Measurements from ENCODE around the genes BEAN1 and CMTM2.

DNA sequence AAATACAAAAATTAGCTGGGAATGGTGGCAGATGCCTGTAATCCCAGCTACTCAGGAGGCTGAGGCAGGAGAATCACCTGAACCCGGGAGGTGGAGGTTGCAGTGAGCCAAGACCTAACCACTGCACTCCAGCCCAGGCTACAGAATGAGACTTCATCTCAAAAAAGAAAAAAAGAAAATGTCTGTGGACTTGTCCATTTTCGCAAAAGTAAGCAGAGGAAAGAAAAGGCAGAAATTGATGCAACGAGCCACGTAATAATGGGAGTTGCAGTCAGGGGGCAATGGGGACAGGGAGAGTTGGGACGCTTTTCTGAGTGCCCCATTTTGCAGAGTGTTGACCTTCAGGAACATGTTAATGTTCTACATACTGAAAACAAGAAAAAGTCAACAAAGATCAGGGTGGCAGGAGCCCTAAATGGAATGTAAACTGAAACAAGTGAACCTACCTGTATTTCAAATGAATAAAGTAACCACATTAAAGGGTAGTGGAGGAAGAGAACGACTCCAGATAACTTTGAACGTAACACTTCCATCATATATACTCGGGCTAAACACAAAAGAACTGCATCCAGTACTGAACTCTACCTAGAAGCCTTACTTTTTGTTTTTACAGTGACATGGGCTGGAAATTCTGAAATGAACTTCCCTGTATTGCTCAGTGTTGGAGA lies 76.4 kb downstream of the CNGB1 start:
- PRO-cap, 3 experiments: no peak in any of the 3 experiments
- RAMPAGE, long total RNA, 4 experiments: no peak in any of the 4 experiments
- RRBS: no CpG with 5 or more reads among the region's 8 CpGs

GRCh38 chr16:57999876-58000531 lies 468 bp downstream of the ZNF319 start:
- PRO-cap, 3 experiments: peak in 1 of 3 experiments; most common plus-strand start chr16:58000149 (in 1)
- RAMPAGE, long total RNA, 4 experiments: no peak in any of the 4 experiments
- RRBS: 2% methylated on average over 46 of the region's 62 CpGs

- PRO-cap, 3 experiments: no peak in any of the 3 experiments
- RAMPAGE, long total RNA, 4 experiments: no peak in any of the 4 experiments
- RRBS: no CpG with 5 or more reads among the region's 14 CpGs
Observed at GRCh38 chr16:58236371-58236865, 13.3 kb upstream of the CCDC113 start.

GRCh38 chr16:58318241-58318610 lies 23.4 kb upstream of the PRSS54 start:
- PRO-cap, 3 experiments: no peak in any of the 3 experiments
- RAMPAGE, long total RNA, 4 experiments: no peak in any of the 4 experiments
- RRBS: no CpG with 5 or more reads among the region's 7 CpGs

- PRO-cap, 3 experiments: no peak in any of the 3 experiments
- RAMPAGE, long total RNA, 4 experiments: no peak in any of the 4 experiments
- RRBS: no CpG with 5 or more reads among the region's 9 CpGs
Observed at GRCh38 chr16:58414963-58415567, 22.8 kb downstream of the GINS3 start.

GRCh38 chr16:58464515-58465461 lies 35.2 kb upstream of the NDRG4 start:
- PRO-cap, 3 experiments: peak in 3 of 3 experiments; most common plus-strand start chr16:58464668 (in 1); most common minus-strand start chr16:58464995 (in 2)
- RAMPAGE, long total RNA, 4 experiments: start-site peak on the plus strand in 1 of 4 experiments, at chr16:58465094-58465151 at its widest, 56 reads per replicate; start-site peak on the minus strand in 2 of 4 experiments, at chr16:58464865-58465052 at its widest, 5 to 8 reads per replicate
- RRBS: 4% methylated on average over 9 of the region's 43 CpGs

DNA sequence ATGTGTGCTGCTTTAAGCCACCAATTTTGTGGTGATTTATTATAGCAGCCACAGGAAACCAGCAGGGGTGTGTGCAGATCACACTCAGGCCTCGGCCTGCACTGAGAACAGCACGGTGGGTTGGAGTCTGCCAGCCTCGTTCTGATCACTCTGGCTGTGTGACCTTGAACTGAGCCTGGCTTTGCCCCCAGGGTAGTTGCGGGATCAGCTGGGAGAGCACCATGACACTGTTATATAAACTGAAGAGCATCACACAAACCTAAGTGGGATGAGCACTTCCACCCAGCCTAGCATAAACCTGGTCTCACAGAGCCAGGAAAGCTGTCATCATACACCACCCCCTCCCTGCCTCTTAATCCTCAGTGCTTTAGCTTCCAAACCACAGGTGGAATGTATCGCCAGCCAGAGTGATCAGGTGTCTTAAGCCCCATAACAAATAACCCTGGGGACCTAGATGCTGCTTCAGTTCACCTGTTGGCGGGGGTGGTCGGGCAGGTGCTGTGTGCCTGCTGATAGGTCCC lies 28.6 kb upstream of the NDRG4 start:
- PRO-cap, 3 experiments: peak in 1 of 3 experiments; most common plus-strand start position 104 of the sequence (in 1); most common minus-strand start position 100 of the sequence (in 1)
- RAMPAGE, long total RNA, 4 experiments: no peak in any of the 4 experiments
- RRBS: no CpG with 5 or more reads among the region's 7 CpGs

- PRO-cap, 3 experiments: no peak in any of the 3 experiments
- RAMPAGE, long total RNA, 4 experiments: no peak in any of the 4 experiments
- RRBS: 2% methylated on average over 14 of the region's 36 CpGs
Observed at GRCh38 chr16:58487655-58488137, 12.2 kb upstream of the NDRG4 start.

DNA sequence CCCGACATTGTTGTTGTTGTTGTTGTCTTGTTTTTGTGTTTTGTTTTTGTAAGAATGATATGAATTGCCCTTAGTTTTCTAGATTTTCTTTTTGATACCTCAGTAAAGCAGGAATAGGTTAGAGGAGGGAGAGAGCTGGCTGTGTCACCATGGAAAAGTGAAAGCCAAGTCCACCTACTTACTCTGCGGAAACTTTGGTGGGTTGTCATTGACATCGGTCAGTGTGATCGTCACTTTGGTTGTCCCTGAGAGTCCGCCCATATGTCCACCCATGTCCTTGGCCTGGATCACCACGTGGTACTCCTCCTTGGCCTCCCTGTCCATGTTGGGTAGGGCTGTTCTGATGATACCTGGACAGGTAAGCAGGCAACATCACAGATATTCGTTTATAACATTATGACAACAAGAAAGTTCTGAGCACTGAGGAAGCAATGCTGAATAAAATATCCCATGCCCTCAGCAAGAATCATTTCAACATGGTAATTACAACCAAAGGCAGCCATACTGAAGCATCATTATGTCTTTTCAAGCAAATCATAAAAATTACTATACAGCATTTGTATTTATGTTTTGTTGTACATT lies 130.2 kb downstream of the CDH11 start:
- PRO-cap, 3 experiments: no peak in any of the 3 experiments
- RAMPAGE, long total RNA, 4 experiments: no peak in any of the 4 experiments
- RRBS: no CpG with 5 or more reads among the region's 7 CpGs

- PRO-cap, 3 experiments: no peak in any of the 3 experiments
- RAMPAGE, long total RNA, 4 experiments: no peak in any of the 4 experiments
- RRBS: no CpG with 5 or more reads among the region's 7 CpGs
Observed at GRCh38 chr16:65070743-65071296, 51.0 kb downstream of the CDH11 start.

DNA sequence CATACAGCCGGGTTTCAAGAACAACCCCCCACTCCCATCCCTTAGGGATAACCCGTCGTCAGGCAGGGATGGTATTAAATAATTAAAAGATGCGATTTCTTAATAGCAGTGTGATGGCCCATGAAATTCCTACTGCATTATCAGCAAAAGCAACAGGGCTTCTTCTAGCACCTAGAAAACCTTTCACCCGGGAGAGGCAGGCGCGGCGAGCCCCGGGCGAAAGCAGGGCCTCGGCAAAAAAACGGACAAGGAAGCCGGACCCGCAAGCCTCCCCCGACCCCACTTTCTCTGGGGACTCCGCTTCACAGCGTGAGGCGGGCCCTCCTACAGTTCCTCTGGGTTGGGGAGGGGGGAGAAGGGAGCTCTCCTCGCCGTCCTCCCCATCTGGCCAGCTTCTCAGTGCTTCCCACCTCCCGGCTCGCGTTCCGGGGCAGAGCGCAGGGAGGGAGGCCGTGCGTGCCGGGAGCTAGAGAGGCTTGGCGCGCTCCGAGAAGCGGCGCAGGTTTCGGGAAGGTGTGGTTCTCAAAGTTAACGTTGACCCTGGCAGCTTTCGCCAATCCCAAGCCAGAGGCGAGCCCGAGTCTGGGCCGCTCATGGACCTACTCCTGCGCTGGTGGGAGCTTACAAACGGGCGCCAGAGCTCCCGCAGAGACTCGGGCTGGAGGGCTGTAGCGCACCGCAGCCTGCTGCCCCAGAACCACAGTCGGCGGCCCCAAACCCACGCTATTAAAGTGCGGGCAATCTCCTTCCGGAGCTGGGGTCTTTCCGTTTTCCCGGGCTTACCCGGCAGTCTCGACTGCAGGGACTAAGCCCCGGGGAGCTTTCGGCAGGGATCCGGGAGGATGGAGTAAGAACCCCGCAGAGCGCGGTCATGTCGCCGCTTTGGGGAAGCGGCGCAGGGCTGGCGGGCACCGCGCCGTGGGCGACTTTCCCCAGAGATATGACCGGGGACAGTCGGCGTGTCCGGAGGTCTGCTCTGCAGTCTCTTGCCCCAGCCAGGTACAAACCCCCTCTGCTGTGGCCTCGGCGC lies 982 bp downstream of the CDH11 start:
- PRO-cap, 3 experiments: no peak in any of the 3 experiments
- RAMPAGE, long total RNA, 4 experiments: no peak in any of the 4 experiments
- RRBS: 1% methylated on average over 7 of the region's 76 CpGs

GRCh38 chr16:65728012-65728708 lies 606.3 kb upstream of the CDH11 start:
- PRO-cap, 3 experiments: no peak in any of the 3 experiments
- RAMPAGE, long total RNA, 4 experiments: no peak in any of the 4 experiments
- RRBS: no CpG with 5 or more reads among the region's 4 CpGs

GRCh38 chr16:66426662-66427561 lies at the start of gene BEAN1:
Gene BEAN1 (plus strand): TSS chr16:66427295.
- PRO-cap, 3 experiments: peak in 1 of 3 experiments; most common minus-strand start chr16:66427225 (in 1)
- RAMPAGE, long total RNA, 4 experiments: no peak in any of the 4 experiments
- RRBS: 2% methylated on average over 41 of the region's 123 CpGs

DNA sequence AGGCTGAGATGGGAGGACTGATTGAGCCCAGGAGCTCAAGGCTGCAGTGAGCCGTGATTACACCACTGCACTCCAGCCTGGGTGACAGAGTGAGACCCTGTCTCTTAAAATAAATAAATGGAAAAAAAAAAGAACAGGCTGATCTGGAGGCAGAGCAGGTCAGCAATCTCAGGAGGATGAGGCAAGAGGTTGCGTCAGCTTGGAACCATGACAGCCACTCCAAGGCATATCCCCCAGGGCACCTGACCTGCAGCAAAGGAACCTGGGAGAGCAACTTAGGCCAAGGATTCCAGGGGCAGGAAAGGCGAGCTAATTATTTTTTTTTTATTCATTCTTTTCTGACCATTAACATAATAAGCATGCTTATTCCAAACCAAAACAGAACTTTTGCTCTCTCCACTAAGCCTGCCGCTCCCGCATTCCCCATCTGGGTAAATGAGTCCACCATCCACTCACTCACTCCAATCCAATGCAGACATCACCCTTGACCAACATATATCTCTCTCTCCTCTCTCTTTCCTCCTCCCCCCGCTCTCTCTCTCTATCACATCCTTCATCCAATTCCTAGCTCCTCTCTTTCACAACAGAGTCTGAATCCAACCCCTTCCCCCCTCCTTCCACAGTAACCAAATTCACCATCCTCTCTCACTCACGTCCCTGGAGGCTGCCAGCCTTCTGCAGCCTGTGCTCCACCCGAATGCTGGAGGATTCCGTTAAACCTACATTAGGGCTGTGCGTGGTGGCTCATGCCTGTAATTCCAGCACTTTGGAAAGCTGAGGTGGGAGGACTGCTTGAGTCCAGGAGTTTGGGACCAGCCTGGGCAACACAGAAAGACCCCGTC lies 47.5 kb downstream of the TK2 start:
- PRO-cap, 3 experiments: peak in 2 of 3 experiments; most common plus-strand start position 283 of the sequence (in 1); most common minus-strand start position 699 of the sequence (in 2)
- RAMPAGE, long total RNA, 4 experiments: no peak in any of the 4 experiments
- RRBS: no CpG with 5 or more reads among the region's 11 CpGs

GRCh38 chr16:66509620-66510664 lies 40.0 kb downstream of the TK2 start:
- PRO-cap, 3 experiments: no peak in any of the 3 experiments
- RAMPAGE, long total RNA, 4 experiments: no peak in any of the 4 experiments
- RRBS: no CpG with 5 or more reads among the region's 14 CpGs

DNA sequence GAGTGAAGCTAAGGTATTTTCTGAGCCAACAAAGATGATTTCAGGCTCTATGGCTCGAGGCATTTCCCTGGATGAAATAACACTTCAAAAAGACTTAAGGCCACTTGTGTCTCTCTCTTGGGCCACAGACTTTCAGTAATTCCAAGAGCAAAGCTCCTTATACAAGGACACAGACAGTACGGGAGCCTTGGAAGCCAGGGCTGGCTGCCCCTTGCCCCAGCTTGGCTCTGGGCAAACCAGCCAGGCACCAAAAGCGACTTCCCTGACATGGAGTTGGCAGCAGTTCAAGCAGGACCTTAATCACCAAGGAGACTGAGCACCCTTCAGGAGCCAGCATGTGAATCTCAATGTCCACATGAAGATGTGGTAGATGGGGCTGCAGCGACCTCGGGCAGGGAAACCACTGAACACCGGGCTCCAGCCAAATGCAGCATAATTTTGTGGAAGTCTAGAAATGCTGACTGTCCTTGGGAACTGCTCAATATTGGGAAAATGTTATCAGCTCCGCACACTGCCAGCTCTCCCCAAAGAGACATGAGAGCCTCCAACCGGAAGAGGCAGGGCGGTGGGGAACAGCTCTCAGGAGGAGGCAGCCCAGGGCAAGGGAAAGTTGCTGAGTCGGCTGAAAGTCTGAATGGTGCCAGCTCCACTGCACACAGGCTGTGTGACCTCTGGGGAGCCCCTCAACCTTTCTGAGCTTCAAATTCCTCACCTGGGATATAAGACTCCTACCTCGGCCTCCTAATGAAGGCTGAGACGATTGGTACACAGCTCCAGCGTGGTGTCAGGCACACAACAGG lies 38.9 kb downstream of the TK2 start:
- PRO-cap, 3 experiments: peak in 1 of 3 experiments; most common plus-strand start position 560 of the sequence (in 1); most common minus-strand start position 412 of the sequence (in 1)
- RAMPAGE, long total RNA, 4 experiments: no peak in any of the 4 experiments
- RRBS: no CpG with 5 or more reads among the region's 13 CpGs

DNA sequence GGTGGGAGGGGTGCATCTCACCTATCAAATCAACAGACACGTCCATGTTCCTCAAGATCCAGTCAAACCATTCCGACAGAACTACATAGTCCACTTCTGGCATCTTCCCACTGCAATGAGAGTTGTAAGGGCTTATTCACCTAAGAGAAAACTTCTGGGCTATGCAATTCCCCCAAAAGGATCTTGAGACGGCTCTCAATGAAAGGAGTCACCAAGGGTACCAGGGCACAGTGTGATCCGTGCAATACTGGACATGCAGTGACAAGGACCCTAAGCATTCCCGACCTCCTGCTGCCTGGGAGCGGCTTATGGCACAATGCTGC lies 32.2 kb downstream of the TK2 start:
- PRO-cap, 3 experiments: no peak in any of the 3 experiments
- RAMPAGE, long total RNA, 4 experiments: no peak in any of the 4 experiments
- RRBS: no CpG with 5 or more reads among the region's 6 CpGs

DNA sequence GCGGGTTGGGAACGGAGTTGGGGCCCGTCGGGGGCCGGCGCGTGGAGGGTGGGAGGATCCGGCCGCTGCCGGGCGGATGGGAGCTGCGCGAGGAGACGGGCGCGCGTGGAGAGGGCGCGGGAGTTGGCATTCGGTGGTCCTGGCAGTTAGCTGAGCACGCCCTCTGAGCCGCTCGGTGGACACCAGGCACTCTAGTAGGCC lies at the start of gene CMTM2:
Gene CMTM2 (plus strand): TSS at position 129 of the 201 bp plus-strand sequence.
- PRO-cap, 3 experiments: no peak in any of the 3 experiments
- RAMPAGE, long total RNA, 4 experiments: no peak in any of the 4 experiments
- RRBS: 57% methylated on average over 5 of the region's 23 CpGs

- PRO-cap, 3 experiments: no peak in any of the 3 experiments
- RAMPAGE, long total RNA, 4 experiments: no peak in any of the 4 experiments
- RRBS: no CpG with 5 or more reads among the region's 5 CpGs
Observed at GRCh38 chr16:66694283-66694518, 2.3 kb downstream of the CMTM4 start.

DNA sequence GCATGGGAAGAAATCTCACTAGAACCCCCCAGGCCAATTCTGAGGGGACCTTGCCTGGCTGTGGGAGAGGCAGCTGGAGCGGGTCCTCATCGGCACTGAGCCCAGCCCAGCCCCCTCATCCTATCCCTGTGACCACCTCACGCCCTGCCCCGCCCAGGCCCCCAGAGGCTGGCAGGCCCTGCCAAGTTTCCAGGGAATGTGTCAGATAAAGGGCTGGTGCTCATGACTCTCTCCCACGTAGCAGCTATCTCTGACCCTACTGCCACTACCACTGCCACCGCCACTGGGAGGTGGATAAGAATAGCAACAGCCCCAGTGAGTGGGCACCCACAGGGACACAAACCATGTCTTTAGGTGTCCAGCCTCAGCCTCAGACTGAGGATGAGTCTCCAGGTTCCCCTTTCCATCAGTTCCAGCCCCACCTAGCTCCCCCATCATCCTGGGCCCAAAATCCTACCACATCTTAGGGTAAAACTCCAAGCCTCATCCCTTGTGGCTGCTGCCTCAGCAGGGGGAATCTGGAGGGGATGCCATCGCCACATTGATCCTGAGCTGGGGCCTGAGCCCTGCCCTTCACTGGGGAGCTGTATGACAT lies 15.0 kb downstream of the CDH16 start:
- PRO-cap, 3 experiments: no peak in any of the 3 experiments
- RAMPAGE, long total RNA, 4 experiments: no peak in any of the 4 experiments
- RRBS: no CpG with 5 or more reads among the region's 7 CpGs

Data from adrenal gland (tissue), 7 donors.